Right atrium auricular region (tissue), 2 donors: Measurements from ENCODE around the genes TCHH and LCE2D.

GRCh38 chr1:151419863-151420086 lies 20.4 kb downstream of the PSMB4 start:
- PRO-cap, result no peak
- RAMPAGE, long total RNA, 2 experiments, result no peak in any of the 2 experiments

- PRO-cap, result no peak
- RAMPAGE, long total RNA, 2 experiments, result no peak in any of the 2 experiments
Measured at GRCh38 chr1:151425197-151425604, 25.8 kb downstream of the PSMB4 start.

- PRO-cap, result no peak
- RAMPAGE, long total RNA, 2 experiments, result start-site peak on the minus strand in 1 of 2 experiments, at chr1:151427934-151428018 at its widest, 28 reads per replicate
Measured at GRCh38 chr1:151427336-151428131, 28.2 kb downstream of the PSMB4 start.

GRCh38 chr1:151540034-151540258 lies 163 bp upstream of the TUFT1 start:
- PRO-cap, result bidirectional peak, plus-strand start at chr1:151540309, minus-strand start at chr1:151540139
- RAMPAGE, long total RNA, 2 experiments, result no peak in any of the 2 experiments

DNA sequence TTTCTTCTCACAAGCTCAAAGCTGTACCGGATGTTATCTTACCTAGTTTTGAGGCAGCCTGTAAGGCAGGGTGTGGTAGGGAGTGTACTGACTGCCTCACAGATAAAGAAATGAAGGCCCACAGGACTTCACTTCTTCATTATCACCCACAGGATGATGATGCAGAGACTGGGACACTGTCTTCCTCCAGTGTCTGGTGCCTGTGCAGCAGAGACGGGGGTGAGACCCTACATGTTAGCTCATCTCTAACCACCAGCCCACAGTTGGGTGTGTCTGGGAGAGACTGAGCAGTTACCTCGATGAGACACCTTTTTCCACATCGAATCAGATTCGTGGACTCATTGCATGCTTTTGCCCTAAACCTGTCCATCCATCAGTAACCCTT lies 28.7 kb downstream of the TUFT1 start:
- PRO-cap, result no peak
- RAMPAGE, long total RNA, 2 experiments, result no peak in any of the 2 experiments

GRCh38 chr1:151638737-151639140 lies 26.9 kb downstream of the SNX27 start:
- PRO-cap, result no peak
- RAMPAGE, long total RNA, 2 experiments, result no peak in any of the 2 experiments

- PRO-cap, result no peak
- RAMPAGE, long total RNA, 2 experiments, result no peak in any of the 2 experiments
Measured at GRCh38 chr1:151767966-151768887, 4.9 kb upstream of the MRPL9 start.

- PRO-cap, result no peak
- RAMPAGE, long total RNA, 2 experiments, result no peak in any of the 2 experiments
Measured at GRCh38 chr1:151773673-151774091, 10.4 kb upstream of the MRPL9 start.

- PRO-cap, result no peak
- RAMPAGE, long total RNA, 2 experiments, result no peak in any of the 2 experiments
Measured at GRCh38 chr1:151825965-151826714, 5.5 kb downstream of the RORC start.

GRCh38 chr1:151832356-151833110 lies 931 bp upstream of the RORC start:
- PRO-cap, result no peak
- RAMPAGE, long total RNA, 2 experiments, result no peak in any of the 2 experiments

DNA sequence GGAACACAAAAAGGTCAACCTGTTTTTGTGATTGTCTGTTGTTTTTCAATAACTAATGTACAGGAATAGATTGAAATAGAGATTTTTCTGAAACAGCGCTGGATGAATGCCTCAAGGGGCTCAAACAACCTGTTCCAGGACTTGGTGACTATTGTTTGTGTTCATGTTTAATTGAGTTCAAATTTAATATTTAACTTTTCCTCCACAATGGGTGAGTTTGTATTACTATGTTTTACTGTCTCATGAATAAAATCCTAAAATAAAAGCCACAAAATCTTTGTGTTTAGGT lies 40.0 kb downstream of the S100A10 start:
- PRO-cap, result no peak
- RAMPAGE, long total RNA, 2 experiments, result no peak in any of the 2 experiments

- PRO-cap, result no peak
- RAMPAGE, long total RNA, 2 experiments, result no peak in any of the 2 experiments
Measured at GRCh38 chr1:151976532-151977253, 17.0 kb downstream of the S100A10 start.

DNA sequence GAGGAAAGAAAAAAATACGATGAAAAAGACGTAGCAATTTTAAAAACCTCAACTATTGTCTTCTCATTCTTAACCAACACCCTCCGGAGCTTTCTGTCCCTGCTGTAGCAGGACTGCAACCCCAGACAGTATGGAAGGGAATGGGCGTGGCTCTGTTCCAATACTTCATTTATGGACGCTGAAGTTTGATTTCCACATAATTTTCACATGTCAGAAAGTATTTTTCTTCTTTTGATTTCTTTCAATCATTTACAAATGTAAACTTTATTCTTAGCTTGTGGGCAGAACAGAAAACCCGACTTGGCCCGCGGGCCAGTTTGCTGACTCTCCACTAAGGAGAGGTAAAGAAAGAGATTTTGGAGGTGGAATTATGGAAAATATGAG lies 967 bp downstream of the S100A11 start:
- PRO-cap, result unidirectional peak, minus-strand start at position 132 of the sequence
- RAMPAGE, long total RNA, 2 experiments, result no peak in any of the 2 experiments

DNA sequence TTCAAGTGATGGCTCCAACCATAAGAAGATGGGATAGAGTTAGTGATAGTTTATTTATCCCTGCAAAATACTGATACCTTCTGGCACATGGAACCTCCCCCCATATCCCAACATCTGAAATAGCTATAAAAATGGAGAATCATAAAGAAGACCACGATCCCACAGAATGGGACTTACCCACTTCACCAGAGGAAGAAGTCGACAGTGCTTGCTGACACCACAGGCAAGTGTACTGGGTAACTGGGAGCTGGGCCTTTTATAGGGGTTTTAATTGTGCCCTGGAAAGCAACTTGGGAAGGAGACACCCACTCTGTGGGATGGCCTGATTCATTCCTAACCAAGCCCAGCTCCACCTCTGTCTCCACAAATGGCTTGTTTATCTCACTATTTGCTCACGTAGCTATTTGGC lies at the start of gene TCHH:
TCHH (minus strand) TSS at position 231 of the 409 bp plus-strand sequence.
- PRO-cap, result no peak
- RAMPAGE, long total RNA, 2 experiments, result no peak in any of the 2 experiments

DNA sequence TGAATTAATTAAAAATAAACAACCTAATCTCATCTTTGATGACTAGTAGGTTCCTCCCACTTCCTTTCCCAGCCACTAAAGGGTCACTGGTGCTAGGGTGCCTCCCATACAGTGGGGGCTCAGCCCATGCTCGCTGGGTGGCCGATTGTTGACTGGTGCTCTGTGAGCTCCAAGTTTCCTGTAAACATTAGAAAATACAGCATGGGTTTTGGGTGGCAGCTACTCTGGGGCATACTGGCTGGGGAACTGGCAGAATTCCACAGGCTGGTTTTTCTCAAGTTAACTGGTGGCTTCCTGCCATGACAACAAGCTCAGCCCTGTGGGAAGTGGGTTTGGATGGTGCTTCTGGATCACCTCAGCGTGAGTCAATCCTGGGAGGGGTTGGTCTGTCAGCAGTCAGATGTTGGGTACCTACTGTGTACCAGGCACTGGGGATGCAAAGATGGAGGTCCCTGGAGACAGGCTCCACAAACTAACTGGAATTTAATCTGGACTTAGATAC lies 28.7 kb upstream of the CRNN start:
- PRO-cap, result no peak
- RAMPAGE, long total RNA, 2 experiments, result no peak in any of the 2 experiments

DNA sequence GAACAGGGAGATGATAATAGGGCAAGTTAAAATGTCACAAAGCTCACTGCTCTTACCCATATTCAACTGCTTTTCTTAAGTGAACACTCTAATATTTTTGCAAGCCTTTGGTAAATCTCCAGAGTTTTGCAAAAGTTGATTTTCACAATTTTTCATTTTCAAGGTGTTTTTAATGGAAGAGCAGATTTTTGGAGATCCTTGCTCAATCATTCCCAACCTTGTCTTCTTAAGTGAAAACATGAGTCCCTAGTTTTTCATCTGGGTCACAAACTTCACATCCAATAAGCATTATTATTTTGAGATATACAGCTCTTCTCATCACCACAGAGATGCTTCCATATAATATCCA lies 4.0 kb upstream of the LCE3E start:
- PRO-cap, result no peak
- RAMPAGE, long total RNA, 2 experiments, result no peak in any of the 2 experiments

DNA sequence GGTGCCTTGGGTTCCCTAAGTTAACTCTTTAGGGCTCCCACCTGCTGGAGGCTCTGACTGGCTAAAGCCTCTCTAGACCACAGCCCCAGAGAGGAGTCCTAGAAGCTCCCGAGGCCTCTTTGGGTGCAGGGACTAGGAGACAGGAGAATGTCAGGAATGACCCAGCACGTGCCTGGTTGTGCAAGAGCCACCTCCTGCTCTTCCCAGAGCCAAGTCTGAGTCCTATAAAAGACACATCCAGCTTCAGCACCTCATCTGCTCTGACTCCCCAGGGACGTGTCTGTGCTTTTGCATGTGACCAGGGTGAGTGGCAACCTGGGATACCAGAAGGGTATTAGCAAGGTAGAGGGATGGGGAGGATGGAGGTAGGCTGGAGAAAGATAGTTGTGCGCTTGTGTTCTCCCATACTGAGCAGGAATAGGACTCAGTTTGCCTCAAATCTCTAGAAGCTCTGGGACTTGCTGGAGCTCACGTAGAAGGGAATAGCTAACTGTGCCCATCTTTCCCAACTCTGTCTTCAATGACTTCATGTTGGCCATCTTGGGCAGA lies at the start of gene LCE2D:
LCE2D (plus strand) TSS at position 254 of the 549 bp plus-strand sequence.
- PRO-cap, result no peak
- RAMPAGE, long total RNA, 2 experiments, result no peak in any of the 2 experiments

DNA sequence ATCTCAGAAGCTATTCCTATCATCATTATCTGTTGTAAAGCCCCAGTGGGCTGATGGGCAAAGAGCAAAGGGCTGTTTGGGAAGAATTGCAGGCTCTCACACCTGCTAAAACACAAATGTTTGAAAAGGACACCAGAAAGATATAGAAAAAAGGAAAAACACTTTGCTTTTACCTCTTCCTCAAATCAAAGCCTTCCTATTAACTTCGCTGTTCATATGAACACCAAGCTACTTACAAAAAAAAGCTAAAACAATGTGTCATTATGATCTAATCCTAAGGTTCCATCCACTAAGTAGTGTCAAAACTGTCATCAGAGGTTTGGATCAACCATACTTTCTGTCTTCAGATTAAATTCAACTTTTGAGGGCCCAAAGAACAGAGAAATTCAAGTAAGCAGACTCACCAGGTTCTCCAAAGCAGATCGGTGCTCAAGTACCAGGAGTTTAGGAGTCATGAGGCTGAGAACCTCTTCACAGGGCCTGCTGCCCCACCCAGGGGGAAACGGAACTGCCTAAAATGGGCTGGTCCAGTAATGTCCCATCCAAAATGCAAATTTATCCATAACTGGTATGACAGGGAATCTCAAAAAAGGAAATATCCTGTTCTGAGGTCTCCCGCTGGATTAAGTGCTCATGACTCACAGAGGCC lies 9.5 kb downstream of the SPRR2G start:
- PRO-cap, result no peak
- RAMPAGE, long total RNA, 2 experiments, result no peak in any of the 2 experiments

DNA sequence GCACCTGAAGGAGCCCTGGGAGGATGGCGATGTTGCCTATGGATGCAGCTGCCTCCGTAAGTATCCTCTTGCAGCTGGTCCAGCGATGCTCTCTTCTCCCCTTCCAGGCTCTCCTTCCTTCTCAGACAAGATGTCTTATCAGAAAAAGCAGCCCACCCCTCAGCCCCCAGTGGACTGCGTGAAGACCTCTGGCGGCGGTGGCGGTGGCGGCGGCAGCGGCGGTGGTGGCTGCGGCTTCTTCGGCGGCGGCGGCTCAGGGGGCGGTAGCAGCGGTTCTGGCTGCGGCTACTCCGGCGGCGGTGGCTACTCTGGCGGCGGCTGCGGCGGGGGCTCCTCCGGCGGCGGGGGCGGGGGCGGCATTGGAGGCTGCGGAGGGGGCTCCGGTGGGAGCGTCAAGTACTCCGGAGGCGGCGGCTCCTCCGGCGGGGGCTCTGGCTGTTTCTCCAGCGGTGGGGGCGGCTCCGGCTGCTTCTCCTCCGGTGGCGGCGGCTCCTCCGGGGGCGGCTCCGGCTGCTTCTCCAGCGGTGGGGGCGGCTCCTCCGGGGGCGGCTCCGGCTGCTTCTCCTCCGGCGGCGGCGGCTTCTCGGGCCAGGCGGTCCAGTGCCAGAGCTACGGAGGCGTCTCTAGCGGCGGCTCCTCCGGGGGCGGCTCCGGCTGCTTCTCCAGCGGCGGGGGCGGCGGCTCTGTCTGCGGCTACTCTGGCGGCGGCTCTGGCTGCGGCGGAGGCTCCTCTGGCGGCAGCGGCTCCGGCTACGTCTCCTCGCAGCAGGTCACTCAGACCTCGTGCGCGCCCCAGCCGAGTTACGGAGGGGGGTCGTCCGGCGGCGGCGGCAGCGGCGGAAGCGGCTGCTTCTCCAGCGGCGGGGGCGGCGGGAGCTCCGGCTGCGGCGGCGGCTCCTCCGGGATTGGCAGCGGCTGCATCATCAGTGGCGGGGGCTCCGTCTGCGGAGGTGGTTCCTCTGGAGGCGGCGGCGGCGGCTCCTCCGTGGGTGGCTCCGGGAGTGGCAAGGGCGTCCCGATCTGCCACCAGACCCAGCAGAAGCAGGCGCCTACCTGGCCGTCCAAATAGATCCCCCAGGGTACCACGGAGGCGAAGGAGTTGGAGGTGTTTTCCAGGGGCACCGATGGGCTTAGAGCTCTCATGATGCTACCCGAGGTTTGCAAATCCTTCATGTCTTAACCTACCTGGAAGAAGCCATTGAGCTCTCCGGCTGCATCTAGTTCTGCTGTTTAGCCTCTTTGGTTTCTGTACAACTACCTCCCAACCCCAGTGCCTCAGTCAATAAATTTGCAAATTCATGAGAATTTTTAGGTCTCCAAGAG lies 1.8 kb downstream of the LORICRIN start:
- PRO-cap, result no peak
- RAMPAGE, long total RNA, 2 experiments, result no peak in any of the 2 experiments

GRCh38 chr1:153312519-153312826 lies 279 bp downstream of the PGLYRP3 start:
- PRO-cap, result no peak
- RAMPAGE, long total RNA, 2 experiments, result no peak in any of the 2 experiments